Epidermal melanocyte (primary cell): ENCODE results near the genes FOXK2 and ZNF750.

- RRBS: 94% methylated on average over 4 of the region's 33 CpGs
These were observed 5.0 kb downstream of the SECTM1 start for GRCh38 chr17:82328298-82329329.

DNA sequence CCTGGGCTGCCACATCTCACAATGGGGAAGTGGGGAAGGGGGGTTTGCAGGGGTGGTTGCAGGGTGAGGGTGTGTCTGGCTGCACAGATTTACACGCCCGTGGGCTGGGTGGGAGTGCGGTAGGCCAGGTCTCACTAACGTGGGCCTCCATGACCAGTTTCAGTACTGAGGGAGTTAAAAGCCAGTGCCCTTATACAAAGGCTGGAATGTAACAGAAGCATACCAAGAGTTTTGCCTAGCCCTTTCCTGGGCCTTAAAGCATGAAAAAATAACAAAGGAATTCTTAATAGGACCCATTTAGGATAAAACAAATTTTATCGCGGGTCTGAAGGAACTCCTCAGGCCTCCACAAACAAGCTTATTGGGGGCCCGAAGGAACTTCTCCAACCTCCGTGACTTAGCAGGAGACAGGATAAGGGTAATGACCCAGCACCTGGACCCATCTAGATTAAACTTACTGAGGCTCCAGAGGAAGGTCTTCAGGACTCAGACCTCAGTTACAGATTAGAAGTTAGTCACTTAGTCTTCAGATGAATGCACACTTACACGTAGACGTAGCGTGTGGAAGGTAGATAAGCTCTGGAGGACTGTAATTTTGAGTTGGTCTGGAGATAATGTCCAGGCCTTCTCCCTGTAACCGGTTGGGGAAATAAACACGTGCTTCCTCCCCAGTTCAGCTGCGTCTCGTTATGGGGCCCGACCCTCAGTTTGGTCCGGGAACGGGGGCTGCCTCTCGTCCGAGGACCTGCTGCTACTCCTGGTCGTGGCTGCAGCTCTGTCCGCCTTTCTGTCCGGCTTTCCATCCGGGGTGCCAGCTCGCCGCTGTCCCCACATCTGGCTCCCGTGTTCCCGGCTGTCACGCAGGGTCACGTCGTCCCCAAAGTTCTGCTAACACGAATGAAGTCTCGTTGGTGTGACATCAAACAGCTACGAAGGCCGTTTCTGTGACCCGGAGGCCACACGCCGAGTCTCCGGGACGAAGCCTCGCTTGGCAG is 11.6 kb upstream of the SECTM1 start:
- RRBS: 78% methylated on average over 23 of the region's 41 CpGs

DNA sequence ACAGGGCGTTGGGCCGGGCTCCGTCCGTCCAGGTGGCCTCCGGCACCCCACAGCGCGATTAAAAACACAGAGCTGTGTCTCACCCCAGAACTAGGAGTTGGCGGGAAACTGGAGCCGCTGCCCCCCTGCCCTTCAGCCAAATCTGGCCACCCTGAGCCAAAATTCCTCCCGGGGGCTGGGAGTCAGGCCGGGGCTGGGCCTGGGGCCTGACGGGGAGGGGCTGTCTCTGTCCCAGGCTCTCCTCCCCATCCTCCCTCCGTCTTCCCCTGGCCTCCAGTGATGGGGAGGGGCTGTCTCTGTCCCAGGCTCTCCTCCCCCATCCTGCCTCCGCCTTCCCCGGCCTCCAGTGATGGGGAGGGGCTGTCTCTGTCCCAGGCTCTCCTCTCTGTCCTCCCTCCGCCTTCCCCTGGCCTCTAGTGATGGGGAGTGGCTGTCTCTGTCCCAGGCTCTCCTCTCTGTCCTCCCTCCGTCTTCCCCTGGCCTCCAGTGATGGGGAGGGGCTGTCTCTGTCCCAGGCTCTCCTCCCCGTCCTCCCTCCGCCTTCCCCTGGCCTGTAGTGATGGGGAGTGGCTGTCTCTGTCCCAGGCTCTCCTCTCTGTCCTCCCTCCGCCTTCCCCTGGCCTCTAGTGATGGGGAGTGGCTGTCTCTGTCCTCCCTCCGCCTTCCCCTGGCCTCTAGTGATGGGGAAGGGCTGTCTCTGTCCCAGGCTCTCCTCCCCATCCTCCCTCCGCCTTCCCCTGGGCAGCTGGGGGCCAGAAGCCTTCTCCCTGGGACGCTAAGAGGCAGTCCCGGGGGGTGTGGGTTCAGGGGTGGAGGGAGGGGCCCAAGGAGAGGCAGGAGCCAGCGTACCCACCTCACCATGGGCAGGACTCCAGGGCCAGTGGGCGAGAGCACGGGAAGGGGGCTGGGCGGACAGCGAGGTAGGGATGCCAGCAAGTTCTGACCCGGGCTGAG is 14.5 kb downstream of the UTS2R start:
- RRBS: 17% methylated on average over 4 of the region's 30 CpGs

DNA sequence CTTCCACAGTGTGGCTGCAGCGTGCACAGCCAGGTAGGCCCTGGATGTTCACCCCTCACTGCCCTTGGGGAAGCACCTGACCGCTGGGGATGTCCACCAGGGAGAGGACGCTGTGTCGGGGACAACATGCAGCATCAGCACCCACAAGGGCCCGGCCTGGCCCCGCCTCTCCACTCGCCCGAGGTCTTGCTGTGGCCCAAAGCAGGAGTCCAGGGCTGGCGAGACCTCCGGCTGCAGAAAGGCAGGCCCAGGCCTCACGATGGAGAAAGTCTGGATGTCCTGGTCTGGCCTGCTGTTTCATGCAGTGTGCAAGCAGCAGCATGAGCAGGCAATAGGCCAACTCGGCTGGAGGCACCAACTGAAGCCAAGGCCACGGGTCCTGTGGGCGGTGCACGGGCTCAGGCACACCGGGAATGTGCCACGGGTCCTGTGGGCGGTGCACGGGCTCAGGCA is 7.1 kb downstream of the CYBC1 start:
- RRBS: 88% methylated on average over 2 of the region's 19 CpGs

GRCh38 chr17:82457264-82458367 is 925 bp upstream of the NARF start:
- RRBS: 3% methylated on average over 22 of the region's 41 CpGs

- RRBS: no CpG with 5 or more reads among the region's 9 CpGs
These were observed 23.7 kb upstream of the FOXK2 start for GRCh38 chr17:82495774-82496227.

GRCh38 chr17:82519621-82520422 is at the start of gene FOXK2:
Gene FOXK2 (plus strand): TSS chr17:82519732.
- RRBS: 3% methylated on average over 51 of the region's 135 CpGs

DNA sequence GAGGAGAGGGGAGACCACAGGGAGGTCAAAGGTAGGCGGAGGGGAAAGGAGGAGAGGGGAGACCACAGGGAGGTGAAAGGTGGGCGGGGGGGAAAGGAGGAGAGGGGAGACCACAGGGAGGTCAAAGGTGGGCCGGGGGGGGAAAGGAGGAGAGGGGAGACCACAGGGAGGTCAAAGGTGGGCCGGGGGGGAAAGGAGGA is 62.0 kb downstream of the WDR45B start:
- RRBS: no CpG with 5 or more reads among the region's 4 CpGs

DNA sequence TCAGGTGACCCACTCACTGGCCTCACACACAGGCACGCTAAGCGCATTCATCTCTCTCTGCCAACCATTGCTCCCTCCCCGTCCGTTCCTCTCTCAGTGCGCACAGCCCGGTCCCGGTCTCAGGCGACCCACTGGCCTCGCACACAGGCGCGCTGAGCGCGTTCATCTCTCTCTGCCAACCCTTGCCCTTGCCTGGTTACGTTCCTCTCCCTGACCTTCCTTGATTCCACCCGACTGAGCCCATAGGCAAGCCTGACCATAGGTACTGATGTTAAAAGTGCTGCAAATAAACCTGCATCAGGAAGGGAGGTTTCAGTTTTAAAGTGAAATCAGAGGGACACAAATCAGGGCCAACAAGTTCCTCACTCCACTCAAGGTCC is 20.7 kb downstream of the WDR45B start:
- RRBS: no CpG with 5 or more reads among the region's 15 CpGs

- RRBS: no CpG with 5 or more reads among the region's 19 CpGs
These were observed 9.1 kb upstream of the WDR45B start for GRCh38 chr17:82657261-82657808.

- RRBS: no CpG with 5 or more reads among the region's 14 CpGs
These were observed 399 bp downstream of the FN3K start for GRCh38 chr17:82735841-82736187.

- RRBS: no CpG with 5 or more reads among the region's 17 CpGs
These were observed 13.4 kb downstream of the TBCD start for GRCh38 chr17:82765207-82765765.

DNA sequence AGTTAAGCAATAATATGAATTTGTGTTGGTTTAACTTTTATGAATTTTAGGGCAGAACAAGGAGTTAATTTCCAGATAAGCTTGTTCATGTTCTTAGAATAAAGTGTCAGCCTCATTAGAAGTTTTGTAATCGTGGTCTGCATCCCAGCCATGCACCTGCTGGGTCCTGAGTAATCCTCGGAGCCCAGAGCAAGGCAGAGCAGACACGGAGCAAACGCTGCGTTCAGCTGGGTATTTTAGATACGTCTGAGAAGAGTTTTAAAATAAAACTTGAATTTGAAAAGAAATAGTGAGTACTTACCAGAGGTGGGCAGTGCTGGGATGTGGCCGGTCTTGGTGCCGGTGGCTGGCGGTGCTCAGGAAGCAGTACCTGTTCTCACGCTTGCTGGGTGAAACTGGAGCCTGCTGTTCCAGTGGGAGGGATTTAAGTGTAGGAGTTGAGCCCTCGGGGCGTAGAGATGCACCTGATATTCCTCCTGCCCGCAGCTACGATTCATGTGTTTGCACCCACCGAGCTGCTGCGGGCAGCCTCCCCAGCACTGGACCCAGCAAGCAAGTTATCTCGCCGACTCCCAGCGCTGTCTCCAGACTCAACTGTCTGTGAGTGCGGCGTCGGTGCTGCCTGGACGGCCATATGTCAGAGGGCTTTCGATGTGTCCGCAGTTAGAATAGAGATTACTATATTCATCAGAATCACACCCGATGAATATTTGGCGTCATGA is at the start of gene ZNF750:
Gene ZNF750, minus strand, starts transcription at position 397 of the 722 bp plus-strand sequence.
- RRBS: no CpG with 5 or more reads among the region's 27 CpGs

GRCh38 chr17:82874239-82875090 is 34.6 kb upstream of the ZNF750 start:
- RRBS: over 99% methylated on average over 5 of the region's 36 CpGs

DNA sequence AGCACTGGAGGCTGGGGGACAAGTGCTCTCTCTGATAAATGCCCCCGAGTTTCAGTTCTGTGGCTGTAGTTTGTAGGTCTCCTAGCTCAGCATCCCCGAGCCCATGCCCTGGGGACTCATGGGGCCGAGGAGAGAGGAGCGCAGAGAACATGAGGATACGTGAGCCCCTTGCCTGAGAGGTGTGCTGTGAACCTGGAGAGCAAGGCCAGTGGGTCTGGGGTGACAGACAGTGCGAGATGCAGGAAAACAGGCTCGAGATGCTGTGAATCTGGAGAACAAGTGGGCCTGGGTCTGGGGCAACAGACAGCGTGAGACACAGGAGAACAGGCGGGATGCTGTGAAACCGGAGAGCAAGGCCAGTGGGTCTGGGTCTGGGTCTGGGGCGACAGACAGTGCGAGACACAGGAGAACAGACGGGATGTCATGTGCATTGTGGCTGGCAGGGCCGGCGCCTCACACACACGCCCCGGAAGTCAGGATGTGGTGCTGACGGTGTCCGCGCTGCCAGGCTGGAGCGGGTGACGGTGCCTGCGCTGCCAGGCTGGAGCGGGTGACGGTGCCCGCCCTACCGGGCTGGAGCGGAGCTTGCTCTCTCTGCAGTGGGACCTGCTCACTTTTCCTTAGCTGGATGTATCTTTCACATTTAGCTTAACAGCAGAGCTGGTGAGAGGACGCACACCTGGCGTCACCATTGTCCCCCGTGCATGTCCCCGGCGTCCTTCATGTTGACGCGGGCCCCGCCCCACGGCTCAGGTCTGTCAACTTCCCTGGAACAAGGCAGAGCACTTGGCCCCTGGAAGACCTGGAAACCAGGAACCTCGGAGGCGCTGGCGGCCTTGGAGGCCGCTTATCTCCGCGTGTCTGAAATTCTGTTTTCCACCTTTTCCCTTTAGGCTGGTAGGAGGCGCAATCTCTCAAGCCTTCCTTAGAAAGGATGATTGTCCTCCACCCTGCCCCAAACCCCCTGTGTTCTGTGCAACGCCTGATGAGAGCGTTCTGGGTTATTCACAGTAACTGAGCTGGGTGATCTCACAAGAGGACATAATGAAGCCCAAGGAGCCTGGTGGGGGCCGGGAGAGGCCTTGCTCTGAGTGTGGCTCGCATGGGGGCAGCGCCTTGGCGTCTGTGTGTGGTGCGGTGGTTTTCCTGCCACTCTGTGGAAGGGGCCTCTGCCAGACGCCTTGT is 43.0 kb upstream of the ZNF750 start:
- RRBS: 96% methylated on average over 9 of the region's 52 CpGs

GRCh38 chr17:82884266-82885160 is 44.7 kb upstream of the ZNF750 start:
- RRBS: 88% methylated on average over 4 of the region's 29 CpGs

DNA sequence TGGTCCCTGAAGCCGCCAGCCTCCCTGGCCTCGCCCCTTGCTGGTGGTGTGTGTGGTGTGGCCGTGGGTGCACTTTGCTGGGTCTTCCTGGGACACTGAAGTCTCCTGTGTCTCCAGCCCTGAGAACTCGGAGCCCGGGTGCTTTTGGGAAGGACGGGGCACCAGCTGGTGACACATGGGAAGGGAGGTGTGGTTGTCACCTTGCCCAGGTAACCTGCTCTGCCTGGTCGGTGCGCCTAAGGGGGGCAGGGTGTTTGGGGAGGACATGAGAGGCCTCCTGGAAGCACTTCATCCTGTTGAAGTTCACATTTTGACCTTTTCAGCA is 49.0 kb upstream of the ZNF750 start:
- RRBS: no CpG with 5 or more reads among the region's 8 CpGs

GRCh38 chr17:82906700-82906903 is 66.8 kb upstream of the ZNF750 start:
- RRBS: no CpG with 5 or more reads among the region's 9 CpGs

GRCh38 chr17:82919448-82920062 is 79.7 kb upstream of the ZNF750 start:
- RRBS: no CpG with 5 or more reads among the region's 27 CpGs

- RRBS: no CpG with 5 or more reads among the region's 6 CpGs
These were observed 101.9 kb upstream of the ZNF750 start for GRCh38 chr17:82941682-82942120.